Parietal lobe (tissue), 2 donors: ENCODE data around the gene WDCP.

- RAMPAGE, long total RNA, result no peak
Observed at GRCh38 chr2:23467363-23467700, 82.4 kb downstream of the KLHL29 start.

DNA sequence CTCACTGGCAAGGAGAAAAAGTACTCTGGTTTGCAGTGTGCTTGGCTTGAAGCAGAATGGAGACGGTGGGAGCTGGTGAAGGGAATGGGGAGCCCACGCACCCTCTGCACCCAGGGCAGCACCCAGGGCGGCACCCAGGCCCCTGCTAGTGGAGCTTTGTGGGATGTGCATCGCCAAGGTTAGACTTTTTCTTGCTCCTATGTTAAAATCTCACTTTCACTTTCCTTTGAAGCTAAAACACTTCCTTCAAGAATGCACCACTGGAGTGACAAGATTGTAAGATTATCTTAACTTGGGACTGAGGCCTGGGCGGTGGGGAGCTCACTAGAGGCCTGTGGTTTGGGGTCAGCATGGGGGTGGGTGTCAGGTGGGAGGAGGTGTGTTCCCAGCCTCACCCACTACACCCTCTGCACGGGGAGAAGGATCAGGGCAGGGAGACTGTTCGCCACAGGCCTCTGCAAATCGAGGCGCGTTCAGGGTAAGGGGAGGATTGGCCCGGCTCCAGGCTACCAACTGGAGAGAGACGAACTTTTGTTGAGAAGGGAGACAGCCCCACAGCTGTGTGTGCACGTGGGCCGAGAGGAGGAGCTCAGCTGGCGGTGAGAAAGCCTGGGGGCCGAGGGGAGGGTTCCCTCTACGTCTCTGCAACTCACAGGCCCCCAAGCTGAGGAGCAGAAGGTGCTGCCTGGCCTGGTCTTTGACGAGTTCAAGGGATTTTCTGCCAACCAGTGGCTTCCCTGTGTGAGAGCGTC is 147.5 kb downstream of the KLHL29 start:
- RAMPAGE, long total RNA, result no peak

DNA sequence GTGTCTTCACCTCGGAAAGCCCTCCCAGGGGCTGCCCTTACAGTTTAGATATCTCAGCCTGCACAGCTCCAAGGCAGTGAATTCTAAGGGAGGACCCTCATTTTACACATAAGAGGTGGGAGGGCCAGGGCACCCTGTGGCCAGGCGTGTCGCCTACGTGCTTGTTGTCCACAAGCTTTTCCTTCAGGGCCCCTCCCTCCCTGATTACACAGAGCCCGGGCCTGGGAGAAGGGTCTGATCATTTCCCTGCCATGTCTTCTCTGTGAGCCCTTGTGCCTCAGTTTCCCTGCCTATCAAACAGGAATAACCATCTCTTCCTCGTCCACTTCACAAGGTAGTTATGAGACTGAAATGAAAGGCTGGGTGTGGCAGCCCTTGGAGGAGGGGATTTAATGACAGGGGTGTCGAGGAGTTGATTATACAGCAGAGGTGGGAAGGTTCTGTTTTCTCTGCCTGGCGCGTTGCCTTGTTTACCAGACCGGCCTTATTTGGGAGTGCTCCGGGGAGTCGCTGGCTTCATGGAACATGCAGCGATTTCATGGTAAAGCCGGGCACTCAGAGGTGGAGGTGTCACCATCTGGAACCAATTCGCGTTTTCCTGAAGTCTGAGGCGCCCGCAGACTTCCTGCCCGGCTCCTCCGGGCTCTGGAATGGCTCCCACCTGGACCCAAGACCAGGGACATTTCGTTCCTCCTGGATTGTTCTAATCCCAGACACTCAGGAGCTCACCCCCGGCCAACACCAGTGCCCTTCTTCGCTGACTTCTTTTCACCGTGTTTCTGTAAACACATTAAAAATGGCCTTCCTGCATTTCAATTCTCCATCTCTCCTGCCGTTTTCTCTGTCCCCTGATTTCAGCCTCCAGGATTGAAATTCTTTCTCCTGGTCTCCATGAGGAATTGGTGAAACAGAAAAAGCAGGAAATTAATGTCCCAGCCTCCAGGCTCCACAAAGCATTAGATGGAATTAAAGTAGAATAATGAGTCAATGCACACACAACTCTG is 209.0 kb downstream of the KLHL29 start:
- RAMPAGE, long total RNA, result no peak

GRCh38 chr2:23595136-23595666 is 210.2 kb downstream of the KLHL29 start:
- RAMPAGE, long total RNA, result no peak

DNA sequence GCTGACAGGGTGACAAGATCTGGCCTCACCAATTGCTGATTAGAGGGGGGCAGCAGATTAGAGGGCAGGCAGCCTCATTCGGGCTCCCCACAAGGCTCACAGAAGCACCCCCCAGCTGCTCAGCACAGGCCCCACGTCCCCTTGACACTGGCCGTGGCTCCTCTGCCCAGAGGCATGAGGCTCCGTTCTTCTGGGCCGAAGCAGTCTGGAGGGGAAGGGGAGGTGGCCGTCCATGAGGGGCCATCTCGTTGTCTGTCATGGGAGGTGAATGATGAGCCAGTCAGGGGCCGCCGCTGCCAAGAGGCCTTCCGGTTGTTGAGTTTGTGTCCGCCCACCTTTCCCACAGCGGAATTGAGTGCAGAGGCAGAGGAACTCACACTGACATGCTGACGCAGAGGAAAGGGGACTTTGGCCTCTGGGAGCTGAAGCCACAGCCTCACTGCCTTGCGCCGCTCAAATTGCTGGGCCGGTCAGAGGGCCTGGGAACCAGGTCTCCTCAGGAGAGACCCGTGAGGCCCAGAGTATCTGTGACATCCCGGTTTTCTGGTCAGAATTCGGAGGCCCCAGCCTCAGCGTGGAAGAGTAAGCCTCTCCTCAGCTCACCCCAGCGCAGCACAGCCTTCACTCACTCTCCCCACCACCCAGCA is 268.4 kb downstream of the ATAD2B start:
- RAMPAGE, long total RNA, result no peak

GRCh38 chr2:23691290-23691874 is 235.5 kb downstream of the ATAD2B start:
- RAMPAGE, long total RNA, result no peak

DNA sequence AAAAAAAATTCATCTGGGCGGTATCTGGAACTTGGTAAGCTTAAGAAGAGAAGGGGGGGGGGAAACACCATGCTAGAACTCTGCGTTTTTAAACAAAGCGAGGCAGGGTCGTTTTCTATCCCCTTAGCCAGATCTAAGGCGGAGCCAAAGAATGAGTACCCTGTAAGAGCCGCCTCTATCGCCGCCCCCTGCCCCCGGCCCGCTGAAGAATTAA is 566 bp upstream of the ATAD2B start:
- RAMPAGE, long total RNA, result no peak

DNA sequence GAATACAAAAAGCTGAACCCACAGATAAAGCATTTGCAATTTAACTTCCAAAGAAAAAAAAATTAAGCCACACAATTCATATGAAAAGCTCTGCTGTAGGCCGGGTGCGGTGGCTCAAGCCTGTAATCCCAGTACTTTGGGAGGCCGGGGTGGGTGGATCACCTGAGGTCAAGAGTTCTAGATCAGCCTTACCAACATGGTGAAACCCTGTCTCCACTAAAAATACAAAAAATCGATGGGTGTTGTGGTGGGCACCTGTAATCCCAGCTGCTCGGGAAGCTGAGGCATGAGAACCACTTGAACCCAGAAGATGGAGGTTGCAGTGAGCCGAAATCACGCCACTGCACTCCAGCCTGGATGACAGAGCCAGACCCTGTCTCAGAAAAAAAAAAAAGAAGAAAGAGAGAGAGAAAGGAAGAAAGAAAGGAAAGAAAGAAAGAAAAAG is 895 bp upstream of the ATAD2B start:
- RAMPAGE, long total RNA, result no peak

DNA sequence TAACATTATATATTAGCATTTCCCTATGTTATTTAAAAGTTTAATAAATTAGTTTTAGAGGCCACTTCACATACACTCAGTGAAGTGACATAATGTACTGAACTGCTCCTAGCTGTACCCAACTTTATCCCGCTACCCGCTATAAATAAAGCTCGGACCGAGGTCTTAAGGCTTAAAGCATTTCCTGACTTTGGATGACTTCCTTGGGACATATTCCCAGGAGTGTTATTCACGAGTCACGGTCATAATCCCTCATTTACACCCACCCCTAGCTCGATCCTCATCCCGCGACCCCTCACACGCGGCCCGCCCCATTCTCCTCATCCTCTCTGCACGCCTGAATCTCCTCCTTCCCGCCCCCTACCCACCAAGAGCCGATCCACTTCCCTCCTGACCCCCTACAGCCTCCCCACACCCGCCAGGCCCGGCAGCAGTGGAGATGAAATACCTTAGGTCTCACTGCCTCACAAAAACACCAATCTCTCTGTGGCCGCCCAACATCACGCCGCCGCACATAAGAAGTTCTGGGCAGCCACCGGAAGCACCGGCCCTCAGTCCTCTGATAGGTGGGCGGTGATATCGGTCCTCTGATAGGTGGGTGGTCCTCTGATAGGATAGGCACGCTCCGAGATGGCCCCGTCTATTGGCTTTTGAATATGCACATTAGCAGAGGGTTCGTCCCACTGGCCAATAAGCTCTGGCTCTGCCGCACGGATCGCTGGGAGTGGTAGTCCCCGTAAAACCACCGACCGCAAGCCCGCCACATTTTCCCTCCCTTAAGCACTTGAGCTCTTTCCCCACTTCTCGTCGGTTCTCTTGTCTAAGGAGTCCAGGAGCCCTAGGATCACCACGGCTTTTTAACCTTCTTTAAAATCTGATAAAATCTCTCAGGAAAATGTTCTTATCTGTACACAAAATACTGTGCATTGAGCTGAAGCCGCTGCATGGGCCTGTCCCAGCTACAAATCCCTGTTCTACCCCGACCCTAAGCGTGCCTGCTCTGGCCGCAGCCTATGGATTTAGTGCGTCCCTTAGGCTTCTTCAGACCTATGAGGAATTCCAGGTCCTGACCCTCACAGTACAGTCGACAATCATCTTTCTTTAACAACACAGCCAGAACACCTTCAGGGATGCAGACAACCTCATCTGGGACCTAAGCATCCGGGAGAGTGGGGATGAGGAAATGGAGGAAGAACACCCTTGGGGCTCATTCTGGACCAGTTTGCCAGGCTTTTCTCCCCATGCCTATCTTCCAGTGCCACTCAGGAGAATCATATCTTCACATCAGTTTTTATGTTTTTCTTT is at the start of gene WDCP:
WDCP (minus strand) TSS at position 526 of the 1,305 bp plus-strand sequence.
- RAMPAGE, long total RNA, result no peak

GRCh38 chr2:24075852-24076177 is 311 bp downstream of the SF3B6 start:
- RAMPAGE, long total RNA, result no peak

- RAMPAGE, long total RNA, result no peak
Observed at GRCh38 chr2:24252214-24252697, 77.4 kb downstream of the FAM228A start.

DNA sequence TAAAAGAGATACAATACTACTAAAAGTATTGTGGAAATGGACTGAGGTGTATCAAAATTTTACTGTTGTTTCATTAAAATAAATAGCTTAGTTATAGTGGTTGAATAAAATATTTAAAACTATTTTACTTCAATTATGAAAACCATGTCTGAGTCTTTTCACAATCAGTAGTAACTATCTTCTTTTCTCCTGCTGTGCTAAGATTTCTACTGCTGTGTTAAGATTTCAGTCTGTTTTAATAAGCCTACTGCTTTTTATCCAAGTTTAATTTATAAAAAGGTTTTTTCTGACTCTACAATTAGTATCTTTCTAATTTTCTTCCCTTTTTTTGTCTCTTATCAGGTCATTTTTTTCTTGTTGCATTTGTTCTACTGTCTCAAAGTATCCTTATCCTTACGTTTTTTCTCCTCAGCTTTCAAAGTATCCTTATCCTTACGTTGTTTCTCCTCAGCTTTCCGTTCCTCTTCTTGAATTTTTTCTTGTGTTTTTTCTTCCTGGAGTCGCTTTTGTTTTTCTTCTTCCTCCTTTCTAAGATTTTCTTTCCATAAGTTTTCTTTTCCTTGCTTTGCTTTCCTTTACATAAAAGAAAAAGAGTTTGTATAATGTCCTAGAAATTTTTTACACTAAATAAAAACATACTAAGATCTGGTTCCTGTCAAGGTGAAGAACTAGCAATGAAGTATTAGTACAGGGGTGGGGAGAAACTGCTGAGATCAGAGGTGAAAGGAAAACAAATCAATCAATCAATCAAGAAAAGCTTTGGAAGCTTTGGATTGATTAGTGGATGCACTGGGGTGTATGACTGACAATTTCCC is 88.8 kb downstream of the ITSN2 start:
- RAMPAGE, long total RNA, result no peak

DNA sequence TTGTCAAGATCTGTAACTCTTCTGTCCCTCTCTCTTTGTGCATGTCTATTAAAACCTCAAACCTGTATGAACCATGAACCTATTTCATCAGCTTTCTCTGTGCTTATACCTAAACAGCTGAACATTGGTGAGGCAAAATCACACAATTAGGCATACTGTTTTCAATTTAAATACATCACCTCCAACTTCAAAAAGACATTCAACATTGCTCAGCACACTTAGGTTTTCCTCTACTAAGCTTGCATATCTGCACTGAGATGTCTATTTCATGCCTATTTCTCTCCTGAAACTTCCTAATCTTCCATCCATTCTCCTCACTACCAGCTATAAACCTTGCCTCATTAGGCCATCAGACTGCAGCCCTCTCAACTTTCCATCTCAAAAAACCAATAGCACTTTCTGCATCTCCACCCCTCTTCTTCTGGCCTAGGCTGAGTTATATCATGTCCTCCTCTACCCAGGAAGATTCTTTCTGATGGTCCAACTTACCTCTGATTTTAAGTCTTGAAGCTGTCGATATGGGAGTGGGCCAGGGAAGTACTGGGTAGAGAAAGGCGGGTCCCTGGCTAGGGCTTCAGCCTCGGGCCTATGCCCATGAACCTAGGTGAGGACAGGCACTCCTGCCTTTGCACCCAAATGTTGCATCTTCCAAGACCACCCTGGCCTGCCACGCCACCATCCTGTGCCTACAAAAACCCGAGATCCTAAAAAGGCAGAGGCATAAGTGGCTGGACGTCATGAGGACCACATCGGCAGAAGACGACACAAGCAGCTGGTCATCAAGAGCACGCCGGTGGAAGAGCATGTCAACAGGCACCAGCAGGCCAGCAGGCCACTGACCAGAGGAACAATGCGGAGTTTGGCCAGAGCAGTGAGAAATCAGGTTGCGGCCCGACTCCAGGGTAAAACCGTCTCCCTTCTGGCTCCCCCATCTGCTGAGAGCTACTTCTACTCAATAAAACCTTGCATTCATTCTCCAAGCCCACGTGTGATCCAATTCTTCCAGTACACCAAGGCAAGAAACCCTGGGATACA is 78.6 kb downstream of the ITSN2 start:
- RAMPAGE, long total RNA, result no peak

DNA sequence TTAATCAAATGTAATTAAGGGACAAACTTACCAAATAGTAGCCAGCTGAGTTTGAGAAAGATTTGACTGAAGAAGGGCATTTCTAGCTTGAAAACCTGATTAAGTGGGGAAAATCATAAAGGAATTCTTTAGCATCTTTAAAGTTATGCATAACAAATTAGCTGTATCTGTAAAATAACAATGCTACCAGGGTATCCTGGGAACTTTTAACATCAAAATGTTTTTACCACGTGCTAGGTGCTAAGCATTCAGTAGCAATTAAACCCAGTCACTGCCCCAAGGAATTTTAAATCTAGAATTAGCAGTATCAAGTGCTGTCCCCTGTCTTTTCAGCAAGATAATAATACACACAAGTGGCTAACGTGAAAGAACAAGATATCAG is 56.6 kb downstream of the ITSN2 start:
- RAMPAGE, long total RNA, result no peak

DNA sequence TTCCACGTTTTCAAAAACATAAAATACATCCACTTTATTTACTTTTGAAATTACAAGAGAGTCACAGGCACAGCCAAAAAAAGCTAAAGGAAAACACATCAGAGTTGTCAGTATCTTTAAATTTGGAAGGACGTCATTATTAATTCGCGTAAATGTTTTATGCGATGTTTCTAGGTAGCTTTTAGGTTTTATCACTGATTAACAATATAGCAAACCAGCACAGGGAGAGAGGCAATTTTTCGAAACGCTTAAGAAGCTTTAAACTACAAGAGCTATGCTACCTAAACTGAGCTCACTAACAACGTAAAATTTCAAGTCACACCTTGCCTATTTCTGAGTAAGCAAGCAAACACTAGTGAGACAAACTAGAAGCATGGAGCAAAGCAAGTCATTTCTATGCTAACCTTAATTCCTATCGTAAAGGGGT is 1.3 kb downstream of the ITSN2 start:
- RAMPAGE, long total RNA, result no peak

DNA sequence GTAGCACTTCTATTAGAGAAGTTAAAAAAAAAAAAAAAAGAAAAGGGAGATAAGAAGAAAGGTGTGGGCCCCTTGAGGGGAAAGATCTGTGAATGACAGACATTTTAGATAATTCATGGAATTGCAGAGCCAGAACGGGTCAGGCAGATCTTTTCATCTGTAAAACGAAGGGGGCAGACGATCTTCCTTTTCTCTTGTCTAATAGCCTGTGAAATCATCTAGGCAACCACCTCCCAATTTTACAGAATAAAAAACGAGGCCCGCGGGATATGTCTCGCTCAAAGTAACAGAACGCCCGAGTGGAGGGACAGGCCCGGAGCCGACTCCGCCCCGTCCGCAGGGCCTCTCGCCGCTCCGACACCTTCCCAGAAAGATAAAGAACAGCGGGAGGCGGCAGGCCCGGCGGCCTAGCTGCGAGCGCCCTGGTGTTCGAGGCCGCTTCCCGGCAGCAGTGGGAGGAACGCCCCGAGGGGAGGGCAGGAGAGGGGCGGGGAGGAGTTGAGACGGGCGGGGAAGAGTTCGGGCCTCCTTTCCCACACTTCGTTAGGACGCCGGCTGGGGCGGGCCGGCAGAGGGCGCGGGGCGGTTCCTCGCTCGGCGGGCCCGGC is 492 bp upstream of the NCOA1 start:
- RAMPAGE, long total RNA, result no peak

- RAMPAGE, long total RNA, result no peak
Observed at GRCh38 chr2:24613035-24613545, 122.0 kb downstream of the NCOA1 start.

DNA sequence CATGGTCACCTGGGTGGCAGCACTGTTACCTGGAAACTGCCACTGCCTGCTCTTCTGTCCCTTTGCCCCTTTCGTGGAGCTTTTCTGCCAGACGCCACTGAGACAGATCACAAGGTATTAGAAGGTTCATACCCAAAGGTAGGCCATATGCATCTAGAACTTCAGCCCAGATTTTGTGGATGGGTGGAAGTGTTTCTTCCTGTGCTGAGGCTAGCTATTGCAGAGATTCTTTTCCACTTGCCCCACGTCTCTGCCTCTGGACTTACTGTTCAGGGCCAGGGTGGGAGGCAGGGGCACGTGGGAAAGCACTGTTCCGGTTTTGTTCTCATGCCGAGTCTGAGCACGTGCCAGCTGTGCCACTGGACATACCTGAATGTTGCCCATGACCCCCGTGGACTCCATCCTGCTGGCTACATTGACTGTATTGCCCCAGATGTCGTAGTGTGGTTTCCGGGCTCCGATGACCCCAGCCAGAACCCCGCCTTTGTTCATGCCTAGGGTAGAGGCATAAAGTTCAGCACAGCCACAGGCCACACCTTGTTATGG is 27.2 kb downstream of the CENPO start:
- RAMPAGE, long total RNA, result no peak

DNA sequence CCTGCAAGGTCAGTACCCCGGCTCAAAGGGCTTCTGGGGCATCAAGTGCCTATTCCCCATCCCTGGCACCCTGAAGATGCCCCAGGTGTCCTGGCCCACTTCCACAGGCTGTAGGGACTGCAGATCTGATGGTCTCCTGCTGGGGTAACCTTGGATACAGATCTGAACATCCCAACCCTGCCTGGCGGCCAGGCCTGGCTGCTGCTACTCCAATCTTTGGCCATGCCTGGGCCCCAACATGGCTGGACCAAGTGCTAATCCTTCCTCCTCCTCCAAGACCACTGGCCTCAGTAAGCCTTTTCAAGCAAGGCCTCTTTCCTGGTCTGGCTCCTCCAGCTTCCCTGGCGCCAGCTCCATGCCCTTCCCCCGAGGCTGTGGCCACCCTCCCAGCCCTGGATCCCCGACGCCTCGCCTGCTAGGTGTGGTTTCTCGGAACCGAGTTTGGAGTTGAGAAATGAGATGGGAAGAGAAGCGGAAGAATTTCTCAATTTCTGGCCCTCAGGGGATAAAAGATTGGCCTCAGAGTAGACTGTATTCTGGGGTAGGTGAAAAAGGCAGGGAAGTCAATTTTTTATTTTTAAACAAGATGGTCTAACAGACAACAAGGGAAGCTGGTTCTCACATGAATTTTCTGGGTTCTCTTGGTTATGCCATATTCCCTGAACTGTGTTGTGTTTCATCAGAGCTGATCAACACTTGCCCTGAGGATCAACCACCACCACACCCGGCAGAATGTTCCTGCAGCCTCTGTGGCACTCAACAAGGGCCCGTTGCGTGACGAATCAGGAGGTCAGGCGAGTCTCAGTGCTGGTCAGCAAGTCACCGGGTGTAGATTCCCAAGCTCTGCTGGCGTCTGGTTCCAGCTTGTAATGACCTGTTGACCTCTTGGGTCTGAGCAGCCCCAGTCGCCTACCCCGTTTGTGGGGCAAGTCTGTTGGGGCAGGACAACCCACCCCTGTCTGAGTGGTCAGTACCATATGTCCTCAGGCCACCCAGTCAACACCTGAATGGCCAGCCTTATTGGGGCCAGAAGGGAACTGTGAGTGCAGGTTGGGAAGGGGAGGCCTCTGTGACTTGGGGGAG is 46.3 kb downstream of the ADCY3 start:
- RAMPAGE, long total RNA, result no peak

GRCh38 chr2:24878323-24878940 is 41.6 kb downstream of the ADCY3 start:
- RAMPAGE, long total RNA, result no peak